Aortic smooth muscle cell (primary cell): ENCODE measurements around the gene KCTD6.

DNA sequence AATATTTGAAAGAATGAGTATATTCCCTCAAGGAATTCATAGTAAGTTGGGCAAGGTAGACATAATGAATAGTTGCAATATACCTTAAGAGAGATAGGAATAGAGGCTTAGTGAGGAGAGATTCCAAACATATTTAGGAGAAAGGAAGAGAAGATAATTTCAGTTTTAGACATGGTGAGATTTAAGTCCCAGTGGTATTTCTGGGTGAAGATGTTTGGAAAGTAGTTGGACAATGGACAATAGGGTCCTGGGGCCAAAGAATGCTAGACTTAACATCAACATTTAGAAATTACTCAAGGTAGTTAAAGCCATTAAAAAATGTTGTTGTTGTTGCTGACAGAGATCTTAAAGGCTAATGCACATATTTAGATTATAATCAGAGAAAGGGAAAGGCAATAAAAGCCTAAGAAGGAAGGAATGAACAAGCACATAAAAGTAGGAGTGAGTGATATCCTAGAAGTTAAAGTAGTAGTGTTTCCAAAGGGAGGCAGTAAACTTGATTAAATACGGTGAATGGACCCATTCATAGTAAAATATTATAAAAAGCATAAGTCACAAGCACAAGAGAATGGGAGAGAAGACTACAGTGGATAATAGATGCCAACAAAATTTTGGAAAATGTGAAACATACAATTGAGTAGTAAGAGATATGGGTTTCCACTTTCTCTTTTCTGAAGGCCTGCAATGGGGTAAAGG lies 125.0 kb upstream of the FLNB start:
- RRBS: no CpG with 5 or more reads among the region's 1 CpG

DNA sequence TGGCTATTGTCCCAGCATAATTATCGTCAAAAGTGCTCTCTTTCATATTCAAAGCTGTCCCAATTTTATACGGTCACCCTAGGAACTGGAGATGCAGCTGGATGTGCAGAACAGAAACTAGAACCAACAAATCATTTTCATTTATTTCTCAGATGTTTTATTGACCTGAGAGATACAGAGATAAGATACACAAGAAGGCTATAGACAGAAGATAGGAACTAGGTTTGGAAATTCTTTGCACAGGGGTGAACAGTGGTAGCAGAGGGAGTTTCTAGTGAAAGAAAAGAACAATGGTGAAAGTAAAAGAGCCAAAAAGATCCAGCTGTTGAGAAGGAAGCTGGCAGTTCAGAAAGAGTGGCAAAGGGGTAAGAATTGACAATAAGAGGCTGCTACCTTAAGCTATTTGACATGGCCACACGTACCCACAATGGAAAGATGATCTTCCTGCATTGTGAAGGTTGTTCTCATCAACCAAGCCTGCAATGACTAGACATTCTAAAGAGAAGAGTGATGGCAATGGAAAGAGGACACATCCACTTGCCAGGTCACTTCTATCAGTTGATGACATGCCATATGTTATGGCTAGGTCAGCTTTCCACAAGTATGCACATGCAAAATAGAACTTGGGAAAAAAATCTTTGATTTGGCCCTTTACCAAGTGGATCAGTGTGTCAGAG lies 105.2 kb upstream of the FLNB start:
- RRBS: no CpG with 5 or more reads among the region's 3 CpGs

- RRBS: no CpG with 5 or more reads among the region's 7 CpGs
These were observed 72.8 kb upstream of the FLNB start for GRCh38 chr3:57935386-57935873.

GRCh38 chr3:57972469-57973160 lies 35.6 kb upstream of the FLNB start:
- RRBS: no CpG with 5 or more reads among the region's 10 CpGs

DNA sequence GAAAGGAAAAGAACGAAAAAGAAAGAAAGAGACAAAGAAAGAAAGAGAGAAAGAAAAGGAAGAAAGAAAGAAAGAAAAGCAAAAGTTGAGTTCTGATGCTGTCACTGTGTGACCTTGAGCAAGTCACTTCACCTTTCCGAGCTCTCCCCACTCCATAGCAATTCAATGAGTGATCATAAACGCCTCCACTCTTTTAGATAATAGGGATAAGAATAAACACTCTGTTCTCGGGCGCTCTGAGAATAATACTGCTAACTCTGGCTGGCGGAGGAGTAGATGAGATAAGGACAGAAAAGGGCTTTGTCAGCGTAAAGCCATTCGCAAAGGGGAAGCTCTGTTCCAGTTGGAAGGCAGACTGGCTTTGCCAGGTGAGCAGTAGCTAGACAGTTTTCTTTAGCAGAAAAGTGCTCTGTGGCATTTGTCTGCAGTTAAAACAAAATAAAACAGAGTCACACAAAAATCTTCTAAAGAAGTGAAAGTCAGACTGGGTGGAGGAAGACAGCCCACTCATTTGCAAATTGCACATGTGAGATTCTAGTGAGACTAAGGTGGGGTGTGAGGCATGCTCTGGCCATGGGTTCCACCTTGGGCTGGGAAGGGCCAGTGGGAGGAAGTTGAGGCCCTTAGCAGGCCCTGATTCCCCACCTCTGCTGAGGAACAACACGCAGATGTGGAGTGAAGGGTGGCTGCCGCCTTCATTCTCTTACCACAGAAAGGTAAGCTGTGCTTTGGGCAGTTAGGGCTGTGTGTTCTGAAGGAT lies 9.5 kb upstream of the FLNB start:
- RRBS: no CpG with 5 or more reads among the region's 10 CpGs

GRCh38 chr3:58025848-58026642 lies 17.8 kb downstream of the FLNB start:
- RRBS: no CpG with 5 or more reads among the region's 12 CpGs

GRCh38 chr3:58048915-58049922 lies 41.0 kb downstream of the FLNB start:
- RRBS: no CpG with 5 or more reads among the region's 12 CpGs

DNA sequence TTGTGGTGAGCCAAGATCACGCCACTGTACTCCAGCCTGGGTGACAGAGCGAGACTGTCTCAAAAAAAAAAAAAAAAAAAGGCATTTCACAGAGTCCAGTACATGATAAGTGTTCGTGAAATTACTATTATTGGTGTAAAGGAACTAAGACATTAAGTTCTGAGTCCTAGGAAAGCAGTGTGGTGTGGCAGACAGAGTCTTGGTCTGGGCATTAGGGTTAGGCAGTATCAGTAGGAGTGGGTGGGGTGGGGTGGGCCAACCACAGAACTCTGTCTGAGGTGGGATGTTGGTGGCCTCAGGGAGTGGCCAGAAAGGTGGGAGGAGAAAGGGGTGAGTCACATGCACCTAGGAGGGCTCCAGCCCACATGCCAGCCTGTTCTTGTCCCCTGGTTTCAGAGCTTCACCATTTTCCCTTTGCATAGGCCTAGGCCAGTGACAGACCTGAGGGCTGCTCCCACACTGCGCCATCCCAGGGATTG lies 34.1 kb downstream of the DNASE1L3 start:
- RRBS: no CpG with 5 or more reads among the region's 4 CpGs

DNA sequence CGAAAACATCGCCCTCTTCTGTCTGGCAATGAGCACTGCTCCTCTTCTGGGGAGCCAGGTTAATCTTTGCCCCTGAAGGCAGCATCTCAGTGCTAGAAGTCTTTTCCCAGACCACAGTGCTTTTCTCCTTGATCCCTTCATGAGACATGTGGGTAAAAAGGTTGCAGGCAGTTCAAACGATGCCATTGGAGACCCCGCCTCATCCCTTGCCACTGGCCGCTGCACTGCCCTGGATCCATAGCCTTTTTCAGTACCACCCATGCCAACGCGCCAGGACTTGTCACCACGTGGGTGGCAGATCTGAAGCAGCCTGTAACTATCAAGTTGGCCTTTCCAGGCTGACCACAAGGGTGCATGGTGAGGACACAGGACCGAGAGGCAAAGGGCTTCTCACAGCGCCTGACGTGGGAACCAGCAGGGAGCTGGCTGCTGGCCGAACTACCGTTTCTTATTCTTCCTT lies 6.6 kb upstream of the DNASE1L3 start:
- RRBS: no CpG with 5 or more reads among the region's 13 CpGs

GRCh38 chr3:58238183-58238774 lies 687 bp downstream of the ABHD6 start:
- RRBS: 3% methylated on average over 14 of the region's 34 CpGs

DNA sequence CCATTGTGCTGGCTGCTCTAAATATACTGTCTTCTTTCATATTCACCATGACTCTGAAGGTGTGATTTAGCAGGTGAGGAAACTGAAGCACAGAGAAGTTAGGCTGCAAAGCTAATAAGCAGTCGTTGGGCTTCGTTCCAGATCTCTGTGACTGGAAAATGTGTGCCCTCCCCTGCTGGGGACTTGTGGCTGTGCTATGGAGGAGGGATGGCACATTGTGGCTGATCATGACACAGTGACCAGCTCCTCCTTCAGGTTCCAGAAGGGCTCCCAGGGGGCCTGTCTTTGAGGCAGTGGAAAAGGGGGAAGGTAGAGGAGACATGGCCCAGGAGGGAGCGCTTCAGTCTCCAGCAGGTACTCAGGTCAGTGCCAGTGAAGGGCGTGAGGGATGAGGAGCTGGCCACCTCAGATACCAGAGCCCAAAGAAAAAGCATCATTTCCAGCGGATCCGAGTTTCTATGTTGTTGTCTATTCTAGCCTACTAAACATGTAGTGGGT lies 19.3 kb downstream of the PXK start:
- RRBS: no CpG with 5 or more reads among the region's 6 CpGs

DNA sequence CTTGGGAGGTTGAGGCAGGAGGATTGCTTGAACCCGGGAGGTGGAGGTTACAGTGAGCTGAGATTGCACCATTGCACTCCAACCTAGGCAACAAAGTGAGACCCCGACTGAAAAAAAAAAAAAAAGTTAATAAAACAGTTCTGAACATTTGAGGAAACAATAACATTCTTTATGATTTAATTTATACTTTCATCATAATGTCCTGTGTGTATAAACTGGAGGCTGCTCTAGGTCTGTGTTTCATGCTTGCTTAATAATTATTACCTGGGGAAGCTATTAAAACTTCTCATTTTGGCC lies 28.0 kb downstream of the PXK start:
- RRBS: no CpG with 5 or more reads among the region's 2 CpGs

GRCh38 chr3:58491460-58492538 lies at the start of gene KCTD6:
TSS of gene KCTD6 (plus strand) at chr3:58492096.
- RRBS: 2% methylated on average over 58 of the region's 128 CpGs

- RRBS: no CpG with 5 or more reads among the region's 9 CpGs
These were observed 4.1 kb upstream of the FAM107A start for GRCh38 chr3:58581146-58581883.

DNA sequence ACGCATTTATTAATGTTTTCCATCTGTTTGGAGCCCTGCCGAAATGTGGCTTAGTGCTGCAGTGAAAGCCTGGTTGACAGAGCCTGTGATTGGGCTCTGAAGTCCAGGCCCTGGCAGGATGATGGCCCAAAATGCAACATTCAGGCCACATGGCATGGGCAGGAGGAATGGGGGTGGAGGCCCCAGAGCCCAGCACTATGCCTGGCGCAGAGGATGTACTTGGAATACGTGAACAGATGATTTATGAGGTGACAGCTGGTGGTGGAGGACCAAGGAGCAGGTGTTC lies 37.4 kb downstream of the FAM3D start:
- RRBS: no CpG with 5 or more reads among the region's 4 CpGs

- RRBS: no CpG with 5 or more reads among the region's 5 CpGs
These were observed 3.2 kb upstream of the FAM3D start for GRCh38 chr3:58669709-58670306.

GRCh38 chr3:59551598-59552165 lies 501.9 kb upstream of the CFAP20DC start:
- RRBS: no CpG with 5 or more reads among the region's 4 CpGs

GRCh38 chr3:59758954-59759418 lies 709.2 kb upstream of the CFAP20DC start:
- RRBS: no CpG with 5 or more reads among the region's 1 CpG

DNA sequence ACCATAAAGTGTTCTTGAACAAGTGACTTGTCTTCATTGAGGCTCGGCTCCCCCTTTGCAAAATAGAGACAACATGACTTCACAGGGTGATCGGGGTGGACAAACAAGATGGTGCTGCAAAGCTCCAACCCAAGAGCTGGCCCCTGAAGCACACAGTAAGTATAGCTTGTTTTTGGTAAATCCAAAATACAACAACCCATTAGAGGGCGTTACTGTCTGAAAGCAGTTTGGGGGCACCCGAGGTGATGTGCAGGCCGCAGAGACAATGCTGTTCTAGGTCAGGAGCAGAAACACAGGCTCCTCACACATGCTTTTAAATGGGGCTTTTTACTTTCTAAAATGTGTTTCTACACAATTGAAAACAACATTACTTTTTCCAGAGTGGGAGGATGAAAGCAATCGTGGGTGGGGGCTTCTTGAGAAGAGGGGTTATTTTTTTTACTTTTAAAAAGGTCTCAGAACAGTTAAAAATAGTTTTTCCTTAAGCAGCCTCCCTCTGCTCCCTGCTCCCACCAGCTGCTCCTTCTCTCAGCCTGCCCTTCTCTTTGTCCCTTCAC lies 1029.2 kb upstream of the CFAP20DC start:
- RRBS: no CpG with 5 or more reads among the region's 6 CpGs

DNA sequence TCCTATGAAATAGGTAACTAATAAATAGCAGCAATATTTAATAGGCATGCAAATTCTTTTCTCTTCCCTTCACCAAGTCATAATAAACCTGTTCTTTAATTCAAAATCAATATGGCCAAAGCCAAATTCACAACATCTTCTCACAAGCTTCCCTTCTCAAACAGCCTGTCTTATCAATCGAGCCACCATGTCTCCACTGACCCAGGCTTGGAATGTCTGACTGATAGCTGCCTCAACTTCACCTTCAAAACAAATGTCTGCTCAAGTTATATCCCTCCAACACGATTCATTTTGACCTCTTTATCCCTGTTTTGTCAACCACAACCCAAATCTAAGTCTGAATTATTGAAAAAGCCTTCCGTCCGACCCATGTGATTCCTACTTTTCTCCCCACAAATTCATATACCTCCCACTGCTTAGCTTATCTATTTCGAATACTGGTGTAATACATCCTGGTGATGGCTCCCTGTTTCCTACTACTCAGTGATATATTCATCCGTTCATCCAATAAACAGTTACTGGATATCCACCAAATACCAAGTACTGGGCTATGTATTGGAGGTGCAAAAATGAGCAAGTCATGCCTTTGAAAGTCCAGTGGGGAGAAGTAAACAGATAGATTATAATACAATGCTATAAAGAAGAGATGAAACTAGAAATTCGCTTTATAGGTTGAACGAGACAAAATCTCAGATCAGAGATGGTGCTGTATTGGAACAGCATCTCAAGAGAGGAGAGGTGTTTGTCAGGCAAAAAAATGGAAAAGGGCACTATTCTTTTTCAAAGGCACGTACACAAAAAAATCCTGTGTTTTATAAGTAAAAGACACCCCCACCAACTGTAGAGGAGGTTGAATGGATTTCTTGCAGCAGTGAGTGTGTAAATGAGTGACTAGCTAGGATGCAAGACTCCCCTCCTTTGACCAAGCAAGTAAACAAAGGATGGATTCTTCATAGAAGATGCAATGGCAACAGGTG lies 890.4 kb downstream of the FHIT start:
- RRBS: no CpG with 5 or more reads among the region's 9 CpGs